B cell (primary cell): ENCODE measurements around the genes GAP43, LRRC58, ARGFX and FBXO40.

GRCh38 chr3:114623228-114623621, 329.4 kb downstream of the TIGIT start:
- PRO-cap: no peak
- CAGE, long polyA plus RNA: no peak

DNA sequence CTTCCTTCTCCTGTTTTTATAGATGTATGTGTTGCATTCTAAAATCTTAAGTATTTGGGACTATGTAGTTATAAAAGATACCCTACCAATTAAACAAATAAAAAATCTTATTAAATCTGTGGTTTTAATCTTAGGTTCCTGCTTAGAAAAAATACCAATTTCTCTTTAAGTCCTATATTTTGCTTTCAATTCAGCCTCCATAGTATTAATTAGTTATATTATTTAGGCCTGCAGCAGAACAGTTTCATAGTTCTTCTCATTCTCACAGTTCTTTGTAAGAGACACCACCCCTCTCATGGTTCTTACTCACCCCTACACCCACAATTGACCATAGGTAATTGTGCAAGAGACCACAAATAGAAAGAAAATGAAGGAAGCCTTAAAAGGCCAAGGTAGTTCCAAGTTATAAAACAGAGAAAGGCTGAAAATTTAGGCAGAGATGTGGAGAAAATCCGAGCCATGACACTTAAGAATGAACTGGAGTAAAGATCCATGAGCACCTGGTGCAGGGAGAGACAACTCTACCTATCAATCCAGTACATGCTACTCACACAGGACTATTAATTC, 415.3 kb downstream of the TIGIT start:
- PRO-cap: no peak
- CAGE, long polyA plus RNA: no peak

- PRO-cap: no peak
- CAGE, long polyA plus RNA: no peak
Observed at GRCh38 chr3:114721291-114721636, 425.8 kb downstream of the ZBTB20 start.

DNA sequence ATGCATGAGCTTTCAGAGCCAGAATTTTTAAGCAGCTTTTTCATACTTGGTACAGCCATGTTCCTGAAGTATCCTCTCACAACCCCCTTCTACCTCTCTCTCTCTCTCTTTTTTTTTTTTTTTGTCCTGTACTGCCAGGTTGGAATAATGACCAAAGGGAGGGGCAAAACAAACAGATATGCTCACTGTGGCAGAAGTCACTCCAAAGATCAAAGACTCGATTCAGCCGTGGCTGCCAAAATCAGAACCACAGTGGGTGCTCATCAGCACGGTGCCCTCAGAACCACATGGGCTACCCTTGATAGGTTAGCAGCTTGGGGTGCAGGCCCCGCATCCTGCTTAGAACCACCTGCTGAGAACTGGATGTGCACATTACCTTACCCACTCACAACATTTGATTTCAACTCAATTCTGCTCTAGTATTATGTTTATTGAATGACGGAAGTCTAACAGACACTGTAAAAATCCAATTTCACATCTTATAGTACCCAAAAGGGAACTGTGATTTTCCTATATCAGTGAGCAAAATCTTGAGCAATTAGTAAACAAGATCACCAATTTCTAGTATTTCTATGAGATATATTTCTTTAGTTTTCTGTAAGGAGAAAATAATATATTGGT, 382.8 kb downstream of the ZBTB20 start:
- PRO-cap: no peak
- CAGE, long polyA plus RNA: no peak

GRCh38 chr3:114859249-114859780, 287.8 kb downstream of the ZBTB20 start:
- PRO-cap: no peak
- CAGE, long polyA plus RNA: no peak

DNA sequence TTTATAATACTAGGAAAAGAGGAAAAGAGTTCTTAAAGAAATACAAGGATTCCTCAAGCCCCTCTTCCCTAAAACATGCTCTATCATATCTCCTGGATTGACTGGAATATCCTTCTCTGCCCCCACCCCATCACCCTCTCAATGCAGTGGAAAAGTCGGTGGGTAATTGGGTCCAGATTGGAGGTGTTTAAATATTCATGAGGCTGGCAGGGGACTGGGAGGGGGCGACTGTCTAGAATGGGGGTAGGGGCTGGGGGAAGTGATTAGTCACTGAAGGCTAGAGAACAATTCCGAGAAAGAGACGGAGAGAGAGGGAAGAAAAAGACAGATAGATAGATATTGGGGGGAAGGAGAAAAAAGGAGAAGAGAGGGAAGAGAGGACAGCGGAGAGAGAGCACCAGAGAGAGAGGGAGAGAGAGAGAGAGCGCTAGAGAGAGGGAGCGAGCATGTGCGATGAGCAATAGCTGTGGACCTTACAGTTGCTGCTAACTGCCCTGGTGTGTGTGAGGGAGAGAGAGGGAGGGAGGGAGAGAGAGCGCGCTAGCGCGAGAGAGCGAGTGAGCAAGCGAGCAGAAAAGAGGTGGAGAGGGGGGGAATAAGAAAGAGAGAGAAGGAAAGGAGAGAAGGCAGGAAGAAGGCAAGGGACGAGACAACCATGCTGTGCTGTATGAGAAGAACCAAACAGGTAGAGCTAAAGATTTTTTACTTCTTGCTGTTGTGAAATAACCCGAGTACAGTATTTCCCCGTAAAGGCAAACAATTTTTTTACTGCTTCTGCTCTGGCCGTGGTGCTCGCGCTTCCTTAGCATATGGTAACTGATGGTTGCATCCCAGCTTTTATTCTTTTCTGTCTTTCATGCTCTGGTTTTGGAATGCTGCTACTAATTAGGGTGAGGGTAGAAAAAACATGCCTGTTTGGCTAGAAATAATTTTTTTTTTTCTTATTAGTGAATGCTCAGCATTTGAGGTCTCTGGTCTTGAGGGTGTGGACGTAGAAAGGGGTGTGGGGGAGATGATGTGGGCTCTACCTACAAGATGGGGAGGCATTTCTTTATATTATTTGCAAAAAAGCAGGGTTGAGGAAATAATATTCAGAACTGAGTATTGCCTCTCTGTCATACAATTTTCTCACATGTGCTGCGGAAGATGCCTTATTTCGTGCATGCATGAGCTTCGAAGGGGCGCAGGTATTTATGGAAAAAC, at the start of gene GAP43:
TSS of gene GAP43 (plus strand) at position 476 of the 1,203 bp plus-strand sequence.
- PRO-cap: no peak
- CAGE, long polyA plus RNA: no peak

GRCh38 chr3:117873343-117873783, 1161.3 kb downstream of the IGSF11 start:
- PRO-cap: no peak
- CAGE, long polyA plus RNA: no peak

DNA sequence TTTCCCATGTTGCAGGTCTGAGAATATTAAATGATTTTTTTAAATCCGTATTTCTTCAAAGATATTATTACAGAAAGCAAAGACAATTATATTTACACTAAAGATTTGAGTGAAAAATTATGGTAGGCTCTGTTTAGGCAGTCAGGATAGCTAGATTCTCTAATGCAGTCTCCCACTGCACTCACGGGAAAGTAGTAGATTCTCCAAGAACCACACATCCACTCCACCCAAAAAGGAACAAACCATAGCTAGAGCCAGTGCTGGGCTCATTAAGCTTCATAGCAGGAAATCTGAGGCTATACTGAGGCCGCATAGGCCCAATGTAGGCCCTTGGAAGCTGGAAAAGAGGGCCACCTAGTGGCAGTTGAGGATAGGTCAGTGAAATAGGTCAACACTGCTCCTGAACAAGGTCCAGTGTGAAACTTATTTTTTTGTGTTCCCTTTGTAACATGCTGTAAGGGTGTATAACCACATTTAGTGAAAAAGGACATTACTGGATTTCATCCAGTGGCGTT, 688 bp upstream of the B4GALT4 start:
- PRO-cap: no peak
- CAGE, long polyA plus RNA: no peak

DNA sequence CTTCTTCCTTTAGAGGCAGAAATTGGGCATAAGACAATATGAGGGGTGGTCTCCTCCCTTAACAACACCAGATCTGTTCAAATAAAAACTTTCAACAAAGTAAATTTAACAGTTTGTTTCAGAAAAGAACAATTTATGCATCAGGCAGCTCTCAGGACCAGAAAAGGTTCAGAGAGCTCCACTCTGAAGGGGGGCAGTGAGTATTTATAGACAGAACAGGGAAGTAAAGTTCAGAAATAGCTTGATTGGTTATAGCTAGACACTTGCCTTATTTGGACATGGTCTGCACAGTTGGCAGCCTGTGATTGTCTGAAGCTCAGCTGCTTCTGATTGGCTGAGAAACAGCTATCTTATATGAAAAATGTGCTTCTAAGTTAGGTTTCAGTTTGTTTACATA, 17.3 kb upstream of the B4GALT4 start:
- PRO-cap: no peak
- CAGE, long polyA plus RNA: no peak

- PRO-cap: bidirectional peak, plus-strand start at chr3:119562879, minus-strand start at chr3:119562651
- CAGE, long polyA plus RNA: no peak
Observed at GRCh38 chr3:119562744-119563278, 3.4 kb upstream of the CD80 start.

GRCh38 chr3:119786183-119787006, 4.5 kb downstream of the NR1I2 start:
- PRO-cap: no peak
- CAGE, long polyA plus RNA: no peak

DNA sequence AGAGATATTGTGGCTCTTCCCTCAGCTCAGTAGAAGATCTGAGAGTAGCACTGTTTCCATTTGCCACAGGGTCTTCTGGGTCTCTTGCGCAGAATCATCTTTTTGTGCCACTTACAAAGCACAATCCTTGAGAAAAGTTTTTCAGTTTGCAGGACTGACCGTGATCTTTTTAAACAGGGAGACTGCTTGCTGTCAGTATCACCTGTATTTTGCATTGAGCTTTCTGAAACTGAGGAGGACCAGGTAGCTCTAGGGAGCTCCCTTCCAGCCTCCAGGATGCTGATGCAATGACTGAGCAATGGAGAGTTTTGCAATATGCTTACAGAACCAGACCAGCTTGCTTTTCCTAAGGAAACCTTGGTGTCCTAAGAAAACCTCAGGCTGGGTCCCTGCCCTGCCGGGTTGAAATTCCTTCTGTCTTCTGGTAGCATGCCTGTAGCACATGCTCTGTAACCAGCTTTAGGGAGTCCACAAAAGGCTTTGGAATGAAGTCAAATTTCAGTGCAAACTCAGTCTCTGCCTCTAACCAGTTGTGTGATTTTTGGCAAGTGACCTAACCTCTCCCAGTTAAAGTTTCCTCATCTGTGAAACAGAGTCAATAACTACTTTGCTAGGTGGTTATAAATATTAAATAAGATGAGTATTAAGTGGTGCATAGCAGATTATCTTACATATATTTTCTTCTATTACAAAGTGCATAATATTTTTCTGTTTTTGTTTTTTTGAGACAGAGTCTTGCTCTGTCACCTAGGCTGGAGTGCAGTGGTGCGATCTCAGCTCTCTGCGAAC, 65.8 kb upstream of the GSK3B start:
- PRO-cap: no peak
- CAGE, long polyA plus RNA: no peak

DNA sequence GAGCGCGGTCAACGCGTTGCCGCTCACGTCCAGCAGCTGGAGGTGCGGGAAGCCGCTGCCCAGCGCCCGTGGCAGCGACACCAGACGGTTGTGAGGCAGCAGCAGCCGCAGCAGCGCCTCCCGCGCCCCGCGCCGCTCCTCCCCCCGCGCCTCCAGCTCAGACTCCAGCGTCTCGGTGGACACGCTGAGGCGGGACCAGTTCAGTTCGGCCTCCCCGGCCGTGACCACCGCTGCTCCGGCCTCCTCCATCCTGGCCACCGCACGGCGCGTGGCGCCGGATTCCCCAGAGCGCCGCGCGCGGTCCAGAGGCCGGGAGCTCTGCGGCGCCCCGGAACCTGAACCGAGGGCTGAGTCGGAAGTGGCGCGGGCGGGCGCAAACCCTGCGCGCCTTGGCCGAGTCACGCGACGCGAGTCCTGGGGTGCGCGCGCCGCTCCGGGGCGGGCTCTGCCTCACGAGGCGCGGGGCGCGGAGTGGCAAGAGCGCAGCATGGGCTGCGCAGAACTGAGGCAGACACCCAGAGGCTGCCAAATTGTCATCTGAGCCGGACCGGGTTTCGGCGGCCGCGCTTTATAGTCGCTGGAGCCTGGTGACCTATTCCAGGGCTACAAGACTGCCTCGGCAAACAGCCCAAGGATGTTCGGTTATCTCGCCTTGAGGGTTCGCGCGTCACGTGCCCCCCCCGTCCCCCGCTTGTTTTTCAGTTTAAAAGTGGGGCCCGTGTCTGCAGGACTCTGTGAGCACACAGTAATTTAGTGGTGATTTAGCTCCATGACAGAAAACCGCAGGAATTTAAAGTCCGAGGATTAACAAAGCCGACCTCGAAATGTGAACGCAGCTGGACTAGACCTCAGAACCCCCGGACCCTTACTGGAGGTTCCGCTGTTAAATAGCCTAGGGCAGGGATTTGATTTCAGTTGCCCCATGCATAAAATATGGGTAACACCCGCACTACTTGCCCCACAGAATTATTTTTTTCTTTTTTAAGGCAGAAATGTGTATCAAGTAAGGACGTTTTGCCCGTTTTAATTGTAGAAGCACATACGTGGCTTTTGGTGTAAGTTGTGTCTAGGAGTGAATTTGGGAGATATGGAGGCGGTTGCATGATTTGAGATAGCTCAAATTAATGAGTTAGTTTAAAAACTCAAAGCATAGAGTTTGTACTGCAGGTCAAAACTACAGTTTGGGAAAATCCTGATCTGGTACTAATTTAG, at the start of gene LRRC58:
TSS of gene LRRC58 (minus strand) at position 360 of the 1,212 bp plus-strand sequence.
- PRO-cap: bidirectional peak, plus-strand start at position 83 of the sequence, minus-strand start at position 92 of the sequence; bidirectional peak, plus-strand start at position 453 of the sequence, minus-strand start at position 360 of the sequence
- CAGE, long polyA plus RNA: no peak

DNA sequence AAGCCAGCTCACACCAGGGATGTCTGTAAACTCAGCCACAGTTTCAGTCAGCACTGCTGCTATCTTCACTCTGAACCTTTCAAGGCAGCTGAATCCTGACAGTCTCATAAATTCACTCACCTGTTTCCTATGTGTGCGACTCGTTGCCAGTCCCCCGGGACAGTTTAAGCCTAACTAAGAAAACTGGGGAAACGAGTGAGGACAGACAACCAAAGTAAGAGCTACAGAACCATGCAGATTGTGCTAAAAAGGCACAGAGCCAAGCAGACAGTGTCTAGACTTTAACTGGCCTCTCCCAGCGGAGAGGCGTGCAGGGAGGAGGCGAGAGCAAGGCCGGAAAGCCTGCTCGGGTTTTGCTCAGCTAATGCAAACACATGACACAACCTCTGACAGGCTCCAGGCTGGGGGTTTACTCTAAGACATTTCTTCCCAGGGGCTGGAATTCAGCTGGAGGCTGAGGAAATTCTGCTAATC, 11.9 kb downstream of the FSTL1 start:
- PRO-cap: no peak
- CAGE, long polyA plus RNA: no peak

DNA sequence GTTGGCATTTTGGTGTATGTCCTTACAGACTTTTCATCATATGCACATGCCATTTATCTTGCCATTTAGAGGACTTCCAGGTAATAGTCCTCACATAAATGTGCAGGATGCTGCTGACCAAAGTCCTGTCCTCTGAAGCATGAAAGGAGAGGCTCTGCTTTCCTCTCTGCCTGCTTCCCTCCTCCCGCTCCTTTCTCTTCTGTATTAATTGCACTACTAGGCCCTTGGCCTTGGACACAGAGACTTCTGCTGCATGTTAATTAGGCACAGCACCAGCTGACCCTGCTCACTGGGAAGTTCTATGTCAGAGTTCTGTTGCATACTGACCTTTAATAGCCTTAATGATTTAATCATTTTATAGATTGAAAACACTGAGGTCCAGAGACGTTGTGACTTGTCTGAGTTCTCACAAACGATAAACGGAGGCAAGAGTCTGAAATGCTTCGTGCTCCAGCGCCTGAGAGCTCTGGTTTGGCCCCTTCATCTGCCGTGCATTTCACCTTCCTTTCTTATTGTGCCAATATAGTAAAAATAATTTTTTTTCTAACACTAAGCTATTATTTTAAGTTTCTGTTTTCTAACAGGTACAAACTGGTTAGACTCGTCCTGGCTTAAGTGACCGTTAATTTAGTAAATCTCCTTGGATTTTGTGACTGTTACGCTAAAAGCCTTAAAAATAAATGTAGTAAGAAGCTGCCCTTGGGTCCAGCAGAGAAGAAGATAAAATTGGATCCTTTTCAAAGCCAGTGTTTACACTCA, 29.4 kb upstream of the NDUFB4 start:
- PRO-cap: no peak
- CAGE, long polyA plus RNA: no peak

GRCh38 chr3:120603259-120604015, 7.3 kb downstream of the NDUFB4 start:
- PRO-cap: no peak
- CAGE, long polyA plus RNA: no peak

DNA sequence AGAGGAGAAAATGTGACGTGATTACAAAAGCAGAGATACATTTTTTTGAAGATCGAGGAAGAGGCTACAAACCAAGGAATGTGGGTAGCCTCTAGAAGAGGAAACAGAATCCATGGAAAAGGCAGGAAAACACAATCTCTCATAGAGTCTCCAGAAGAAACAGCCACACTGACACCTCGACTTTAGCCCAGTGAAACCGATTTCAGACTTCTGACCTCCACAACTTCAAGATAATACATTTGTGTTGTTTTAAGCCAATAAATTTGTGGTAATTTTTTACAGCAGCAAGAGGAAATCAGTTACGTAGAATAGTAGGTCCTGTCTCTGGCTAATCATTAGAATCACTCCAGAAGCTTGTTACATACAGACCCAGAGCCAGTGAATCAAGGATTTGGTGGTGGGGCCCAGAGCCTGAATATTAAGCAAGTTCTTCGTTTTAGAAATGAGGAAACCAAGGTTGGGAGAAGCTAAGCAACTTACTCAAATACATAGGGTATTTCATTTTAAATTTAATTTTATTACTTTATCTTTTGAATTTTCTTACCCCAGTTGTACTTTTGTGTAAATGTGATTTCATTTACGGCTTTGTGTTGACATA, 2.3 kb downstream of the HGD start:
- PRO-cap: no peak
- CAGE, long polyA plus RNA: no peak

DNA sequence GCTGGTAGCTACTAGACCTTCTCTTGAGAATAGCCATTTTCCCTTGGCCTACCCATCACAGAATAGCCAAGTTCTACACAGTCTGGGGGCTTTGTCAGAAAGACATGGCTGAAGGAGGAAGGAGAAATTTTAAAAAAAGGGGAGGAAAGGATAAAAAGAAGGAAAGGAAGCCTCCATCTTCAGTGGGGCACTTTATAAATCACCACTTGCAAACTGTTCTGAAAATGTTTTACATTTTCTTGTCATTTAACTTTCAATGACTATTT, 67.9 kb upstream of the STXBP5L start:
- PRO-cap: no peak
- CAGE, long polyA plus RNA: no peak

DNA sequence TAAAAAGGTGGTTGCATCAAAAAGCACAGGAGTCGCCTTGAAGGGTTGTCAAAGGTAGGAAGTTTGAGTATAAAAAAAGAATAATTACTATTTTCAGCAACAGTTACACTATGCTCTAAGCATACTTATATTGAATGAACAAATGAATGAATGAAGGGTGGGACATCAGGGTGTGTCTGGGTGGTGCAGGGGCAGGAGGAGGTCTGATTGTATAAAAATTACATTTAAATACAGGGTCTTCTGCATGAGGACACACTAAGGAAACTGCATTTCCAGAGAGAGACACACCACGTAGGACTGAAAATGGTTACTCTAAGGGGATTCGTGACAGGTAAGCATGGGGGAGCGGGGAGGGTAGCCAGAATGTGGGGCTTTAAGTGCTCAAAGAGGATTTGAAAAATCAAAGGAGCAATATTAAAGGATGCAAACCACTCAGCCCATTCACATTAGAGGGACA, at the start of gene ARGFX:
TSS of gene ARGFX (plus strand) at position 267 of the 457 bp plus-strand sequence.
- PRO-cap: no peak
- CAGE, long polyA plus RNA: no peak

DNA sequence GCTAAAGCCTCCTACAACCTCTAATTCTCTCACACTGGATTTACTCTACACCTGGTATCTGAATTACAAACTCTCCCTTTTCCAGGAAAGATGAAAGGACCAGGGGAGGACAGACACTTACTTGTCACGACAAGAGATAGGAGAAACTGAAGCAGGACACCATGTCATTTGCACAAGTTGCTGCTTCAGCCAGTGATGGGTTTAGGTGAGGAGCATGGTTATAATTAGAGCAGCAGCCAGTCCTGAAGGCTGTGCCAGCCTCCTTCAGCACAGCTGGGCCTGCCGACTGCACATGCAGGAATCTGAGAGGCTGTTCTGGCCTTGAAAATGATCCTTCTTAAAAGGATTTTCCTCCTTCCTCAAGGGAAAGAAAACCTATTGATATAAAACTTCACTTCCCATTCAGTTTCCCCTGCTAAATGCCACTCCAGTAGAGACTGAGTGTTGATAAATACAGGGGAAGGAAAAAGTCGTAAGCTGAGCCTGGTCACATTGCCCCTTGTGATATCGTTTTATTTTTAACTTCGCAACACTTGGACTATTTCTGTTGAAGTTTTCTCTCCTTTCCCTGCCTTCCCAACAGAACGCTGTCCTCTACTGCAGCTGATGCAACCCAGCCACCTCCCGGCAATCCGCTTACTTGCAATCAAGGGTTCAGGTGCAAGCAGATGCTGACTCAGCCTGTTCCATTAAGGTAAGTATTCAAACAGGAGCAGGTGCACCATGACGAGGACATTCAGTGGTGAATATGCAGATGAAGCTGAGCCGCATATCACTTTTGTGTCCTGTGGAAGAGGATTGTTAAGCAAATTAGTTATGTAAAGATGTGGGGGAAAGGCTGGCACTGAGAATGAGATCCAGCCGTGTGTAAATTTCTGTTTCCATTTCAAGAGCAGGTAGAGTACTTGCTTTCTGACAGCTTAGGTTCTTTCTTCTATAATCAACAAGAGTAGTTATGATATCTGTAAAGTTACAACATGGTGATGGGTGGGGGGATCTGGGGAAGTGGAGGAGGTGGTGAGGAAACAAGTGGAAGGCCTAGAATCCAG, at the start of gene FBXO40:
TSS of gene FBXO40 (plus strand) at position 571 of the 1,049 bp plus-strand sequence.
- PRO-cap: no peak
- CAGE, long polyA plus RNA: no peak